Skin of body (tissue), 2 donors: ENCODE results near the genes POTEH, SLC25A1 and C22orf39.

DNA sequence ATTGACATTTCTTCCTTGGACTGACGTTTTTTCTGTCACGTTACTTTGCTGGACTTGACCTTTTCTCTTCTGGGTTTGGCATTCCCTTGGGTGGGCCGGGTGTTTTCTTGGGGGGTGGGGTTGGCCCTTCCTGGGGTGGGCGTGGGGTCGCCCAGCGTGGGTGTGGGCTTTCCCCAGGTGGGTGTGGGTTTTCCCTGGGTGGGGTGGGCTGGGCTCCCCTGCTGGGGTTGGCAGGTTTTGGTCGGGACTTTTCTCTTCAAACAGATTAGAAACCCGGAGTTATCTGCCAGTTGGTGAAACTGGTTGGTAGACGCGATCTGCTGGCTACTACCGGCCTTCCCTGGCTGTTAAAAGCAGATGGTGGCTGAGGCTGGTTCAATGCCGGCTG lies at the start of gene POTEH:
Gene POTEH (plus strand): TSS at position 306 of the 388 bp plus-strand sequence.
- RAMPAGE, long total RNA: no peak

DNA sequence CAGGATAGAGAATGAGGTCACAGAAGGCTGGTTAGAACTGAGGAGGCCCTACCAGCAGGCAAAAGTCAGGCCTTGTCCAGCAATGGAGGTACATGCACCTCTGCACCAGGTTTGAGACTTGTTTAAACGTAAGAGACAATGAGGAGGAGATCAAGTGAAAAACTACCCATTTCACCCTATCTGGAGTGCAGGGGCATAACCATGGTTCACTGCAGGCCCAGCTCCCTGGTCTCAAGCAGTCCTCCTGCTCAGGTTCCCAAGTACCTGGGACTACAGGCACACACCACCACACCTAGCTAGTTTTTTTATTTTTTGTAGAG lies 217 bp upstream of the CCT8L2 start:
- RAMPAGE, long total RNA: no peak

DNA sequence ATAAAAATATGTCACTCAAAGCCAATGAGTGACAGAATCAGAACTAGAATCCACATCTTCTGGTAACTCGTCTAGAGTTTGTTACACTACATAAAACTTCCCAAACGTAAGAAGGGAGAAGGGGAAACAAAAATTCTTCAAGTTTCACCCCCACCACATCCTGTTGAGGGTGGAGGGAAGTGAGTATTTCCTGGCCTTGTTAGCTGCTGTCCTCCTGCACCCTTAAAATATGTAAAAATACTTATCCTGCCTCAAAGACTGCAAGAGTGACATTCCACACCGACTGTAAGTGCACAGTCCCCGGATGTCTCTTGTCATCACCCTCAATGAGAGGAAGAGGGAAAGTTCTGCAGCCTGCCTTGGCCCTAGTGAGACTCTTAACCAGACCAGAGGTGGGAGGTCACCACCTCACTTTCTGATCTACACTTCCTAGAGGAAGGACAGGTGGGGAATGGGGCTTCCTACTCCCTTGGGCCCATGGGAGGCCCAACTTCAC lies 3.3 kb downstream of the TMEM121B start:
- RAMPAGE, long total RNA: no peak

DNA sequence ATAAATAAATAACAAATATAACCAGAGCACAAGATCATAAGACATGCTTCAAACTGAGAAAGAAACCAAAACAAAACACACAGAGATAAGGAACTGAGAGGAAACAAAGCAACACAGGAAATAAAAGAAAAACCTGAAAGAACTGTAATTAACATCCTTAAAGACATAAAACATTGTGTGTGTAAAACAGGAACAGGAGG lies 2.5 kb downstream of the ADA2 start:
- RAMPAGE, long total RNA: no peak

DNA sequence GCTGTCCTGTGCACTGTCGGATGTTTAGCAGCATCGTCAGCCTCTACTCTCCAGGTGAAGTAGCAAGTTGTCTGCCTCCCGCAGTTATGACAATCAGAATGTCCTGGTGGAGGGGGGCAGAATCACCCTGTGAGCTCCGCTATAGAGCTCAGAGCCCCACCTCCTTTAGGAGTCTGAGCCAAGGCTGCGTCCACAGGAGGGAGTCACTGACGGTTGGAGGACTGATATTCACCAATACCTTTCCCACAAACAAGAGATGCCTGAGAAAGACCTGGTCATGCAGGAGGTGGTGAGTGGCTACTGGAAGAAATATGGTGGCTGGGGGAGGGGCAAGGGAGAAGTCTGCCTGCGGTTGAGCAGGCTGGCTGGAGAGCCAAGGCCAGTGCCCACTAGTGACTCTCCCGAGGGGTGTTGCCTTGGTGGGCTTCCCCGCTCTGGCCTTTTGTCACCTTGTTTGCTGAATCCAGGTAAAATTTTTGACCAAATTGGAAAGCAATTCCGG lies 41.8 kb upstream of the ADA2 start:
- RAMPAGE, long total RNA: no peak

- RAMPAGE, long total RNA: no peak
These were observed 626 bp downstream of the SLC25A18 start for GRCh38 chr22:17563749-17564498.

DNA sequence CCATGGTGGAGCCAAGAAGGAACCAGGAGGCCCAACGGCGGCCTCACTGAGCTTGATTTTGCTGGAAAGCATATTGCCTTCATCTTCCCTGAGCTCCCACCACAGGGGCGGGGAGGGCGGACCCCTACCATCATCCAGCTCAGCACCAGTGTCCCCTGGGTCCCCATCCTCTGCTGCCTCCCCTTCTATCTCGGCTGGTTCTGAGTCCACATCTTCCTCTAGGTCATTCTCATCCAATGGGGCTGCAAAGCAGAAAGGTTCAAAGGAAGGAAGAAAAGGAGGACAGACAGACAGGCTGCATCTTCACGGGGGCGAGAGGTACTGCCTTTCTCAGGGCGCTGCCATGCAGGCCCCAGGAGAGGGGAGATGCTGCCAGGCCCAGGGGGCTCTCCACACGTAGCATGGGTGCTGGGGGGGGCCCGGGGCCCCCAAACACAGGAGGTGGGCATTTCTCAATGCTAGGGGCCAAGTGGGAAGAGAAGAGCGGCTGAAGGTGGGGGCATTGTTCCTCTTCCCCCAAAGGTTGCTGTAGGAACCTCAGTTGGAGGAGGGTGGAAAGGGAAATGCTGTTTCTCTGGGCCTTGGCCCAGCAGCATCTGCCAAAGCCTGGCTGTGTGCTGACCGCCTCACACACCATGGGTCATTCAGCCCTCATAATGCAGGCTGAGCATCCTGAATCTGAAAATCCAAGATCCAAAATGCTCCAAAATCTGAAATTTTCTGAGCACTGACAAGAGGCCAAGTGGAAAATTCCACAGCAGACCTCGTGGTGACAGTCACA lies 48.7 kb upstream of the BID start:
- RAMPAGE, long total RNA: no peak

DNA sequence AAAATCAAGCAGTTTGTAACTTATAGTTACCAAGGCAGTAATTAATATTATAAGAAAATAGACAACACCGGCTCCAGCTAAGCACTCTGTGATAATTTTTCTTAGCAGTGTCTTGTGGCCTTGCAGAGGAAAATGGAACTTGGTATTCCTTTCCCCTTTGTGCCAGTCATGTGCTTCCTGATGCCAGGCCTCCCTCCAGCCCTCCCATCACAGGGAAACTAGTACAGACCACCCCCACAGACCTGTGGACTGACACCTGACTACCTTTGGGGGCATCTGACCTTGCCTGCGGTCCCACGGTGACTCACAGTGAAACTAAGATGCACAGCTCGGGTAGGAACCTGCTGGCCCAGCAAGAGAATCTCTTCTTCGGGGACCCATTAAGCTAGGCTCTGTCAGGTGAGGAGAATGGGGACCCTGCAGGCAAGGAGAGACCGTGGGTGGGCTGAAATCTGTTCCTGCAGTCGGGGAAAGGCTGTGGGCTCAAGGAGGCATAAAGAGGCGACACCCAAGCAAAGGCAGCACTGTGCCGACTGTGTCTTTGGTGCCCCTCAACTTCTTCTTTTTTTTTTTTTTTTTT lies 21.0 kb upstream of the PEX26 start:
- RAMPAGE, long total RNA: no peak

DNA sequence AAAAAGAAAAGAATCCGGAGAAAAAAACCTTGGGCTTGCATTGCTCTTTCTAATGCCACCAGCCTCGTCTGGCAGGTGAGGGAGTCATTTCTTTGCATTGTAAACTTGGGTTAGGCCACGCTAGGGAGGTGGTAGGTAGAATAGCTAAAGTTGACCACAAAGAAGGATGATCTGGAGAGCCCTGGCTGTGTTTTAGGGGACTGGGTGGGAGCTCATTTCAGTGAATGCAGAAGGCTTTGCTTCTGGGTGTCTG lies 1.3 kb downstream of the PEX26 start:
- RAMPAGE, long total RNA: no peak

DNA sequence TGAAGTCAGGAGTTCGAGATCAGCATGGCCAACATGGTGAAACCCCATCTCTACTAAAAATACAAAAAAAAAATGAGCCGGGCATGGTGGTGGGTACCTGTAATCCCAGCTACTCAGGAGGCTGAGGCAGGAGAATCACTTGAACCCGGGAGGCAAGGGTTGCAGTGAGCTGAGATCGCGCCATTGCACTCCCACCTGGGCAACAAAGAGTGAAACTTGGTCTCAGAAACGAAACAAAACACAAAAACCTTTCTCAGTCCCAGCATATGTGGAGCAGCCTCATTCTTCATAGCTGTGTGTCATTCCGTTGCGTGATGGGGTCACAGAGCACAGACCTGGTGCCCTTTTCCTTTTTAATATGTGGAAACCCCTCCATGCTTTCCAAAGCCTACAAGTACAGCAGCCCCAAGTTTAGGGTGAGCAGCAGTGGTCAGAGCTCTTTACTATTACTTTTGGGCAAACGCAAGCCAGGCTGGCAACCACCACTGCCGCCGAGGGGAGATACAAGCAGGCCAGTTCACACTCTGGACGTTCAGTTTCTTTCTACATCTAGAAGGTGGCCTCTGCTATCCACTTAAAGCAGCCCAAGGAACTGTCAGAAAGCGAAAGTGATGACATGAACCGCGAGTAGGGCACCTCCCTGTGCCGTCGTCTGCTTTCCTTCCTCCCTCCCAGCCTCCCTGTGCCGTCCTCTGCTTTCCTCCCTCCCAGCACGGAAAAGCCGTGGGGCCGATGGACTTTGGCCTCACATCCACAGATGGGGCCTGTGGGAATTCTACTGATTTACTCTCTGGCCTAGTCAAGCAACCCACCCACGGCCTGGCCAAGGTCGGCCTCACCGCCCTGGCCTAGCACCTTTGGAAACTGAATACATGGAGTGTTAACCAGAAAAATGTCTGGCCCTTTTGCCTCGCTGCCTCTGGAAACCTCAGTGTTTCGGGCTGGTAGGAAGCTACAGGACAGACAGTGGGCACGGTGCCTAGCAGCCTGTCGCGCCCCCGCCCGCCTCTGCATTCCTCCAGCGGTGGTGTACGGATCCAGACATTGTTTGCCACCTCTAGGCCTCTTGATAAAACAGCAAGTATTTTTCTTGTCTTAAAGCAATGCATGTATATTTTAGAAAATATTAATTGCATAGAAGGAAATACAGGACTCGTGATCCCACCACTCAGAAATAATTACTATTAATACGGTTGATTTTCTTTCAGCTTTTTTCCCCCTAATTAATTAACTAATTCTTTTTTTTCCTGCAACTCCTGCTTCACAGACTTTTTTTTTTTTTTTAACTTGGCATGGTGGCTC lies 14.1 kb downstream of the PEX26 start:
- RAMPAGE, long total RNA: no peak

- RAMPAGE, long total RNA: no peak
These were observed 34.8 kb downstream of the RIMBP3 start for GRCh38 chr22:18576868-18577415.

DNA sequence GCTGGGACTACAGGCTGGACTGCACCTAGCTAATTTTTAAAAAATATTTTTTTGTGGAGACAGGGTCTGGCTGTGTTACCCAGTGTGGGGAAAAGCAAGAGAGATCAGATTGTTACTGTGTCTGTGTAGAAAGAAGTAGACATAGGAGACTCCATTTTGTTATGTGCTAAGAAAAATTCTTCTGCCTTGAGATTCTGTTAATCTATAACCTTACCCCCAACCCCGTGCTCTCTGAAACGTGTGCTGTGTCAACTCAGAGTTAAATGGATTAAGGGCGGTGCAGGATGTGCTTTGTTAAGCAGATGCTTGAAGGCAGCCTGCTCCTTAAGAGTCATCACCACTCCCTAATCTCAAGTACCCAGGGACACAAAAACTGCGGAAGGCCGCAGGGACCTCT lies 2.5 kb upstream of the PRODH start:
- RAMPAGE, long total RNA: no peak

GRCh38 chr22:18967463-18968192 lies 31.5 kb upstream of the PRODH start:
- RAMPAGE, long total RNA: no peak

DNA sequence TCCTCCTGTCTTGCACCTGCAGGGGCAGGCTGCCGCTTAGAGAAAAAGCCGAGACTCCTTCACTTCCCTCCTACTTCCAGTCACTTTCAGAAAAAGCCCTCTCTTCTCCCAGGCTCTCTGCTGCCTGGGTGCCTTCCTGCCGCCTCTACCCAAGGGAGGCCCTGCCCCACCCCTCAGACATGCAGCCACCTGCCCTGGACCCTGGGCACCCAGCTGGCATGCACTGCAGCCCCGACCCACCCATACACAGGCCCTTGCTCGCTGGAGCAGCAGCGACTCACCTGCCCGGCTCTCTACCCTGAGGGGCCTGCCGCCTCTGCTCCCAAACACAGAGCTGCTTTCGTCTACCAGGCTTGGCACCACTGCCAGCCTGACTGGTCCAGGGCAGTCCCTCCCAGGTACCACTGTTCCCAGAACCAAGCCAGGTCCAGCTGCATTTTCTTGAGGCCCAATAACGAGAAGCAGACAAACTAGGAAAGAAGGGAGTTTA lies 1.3 kb upstream of the TSSK2 start:
- RAMPAGE, long total RNA: no peak

GRCh38 chr22:19169134-19169897 lies 9.2 kb downstream of the SLC25A1 start:
- RAMPAGE, long total RNA: no peak

DNA sequence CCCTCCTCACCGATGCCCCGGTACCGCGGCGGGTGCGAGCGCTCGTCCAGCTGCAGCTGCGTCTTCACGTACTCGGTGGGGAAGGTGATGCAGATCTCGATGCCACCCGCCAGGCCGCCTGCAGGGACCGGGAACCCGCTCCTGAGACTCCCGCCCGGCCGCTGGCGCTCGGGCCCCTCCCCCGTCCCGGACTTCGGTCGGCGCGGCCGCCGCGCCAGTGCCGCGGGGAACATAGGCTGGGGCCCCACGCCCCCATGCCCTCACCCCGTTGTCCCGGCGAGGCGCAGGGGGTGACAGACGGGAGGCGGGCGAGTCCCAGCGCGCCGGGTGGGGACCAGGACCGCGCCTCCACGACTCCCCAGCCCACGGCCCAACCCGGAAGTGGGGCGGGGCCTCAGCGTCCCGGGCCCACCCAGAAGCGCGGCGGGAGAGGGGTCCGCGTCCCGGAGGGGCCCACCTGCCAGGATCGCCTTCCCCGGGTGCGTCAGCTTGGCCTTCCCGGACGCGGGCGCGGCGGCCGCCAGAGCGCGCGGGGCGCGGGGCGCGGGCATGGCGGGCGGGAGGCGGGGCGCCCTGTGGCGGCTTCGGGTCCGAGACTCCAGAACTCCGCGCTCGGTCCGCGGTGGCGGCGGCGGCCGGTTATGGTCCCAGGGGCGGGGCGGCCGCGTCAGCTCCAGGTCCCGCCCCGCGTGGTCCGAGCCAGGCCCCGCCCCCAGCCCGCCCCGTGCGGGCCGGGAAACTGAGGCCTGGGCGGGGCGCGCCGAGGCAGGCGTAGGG lies at the start of gene SLC25A1:
Gene SLC25A1 (minus strand): TSS at position 614 of the 777 bp plus-strand sequence.
- RAMPAGE, long total RNA: no peak

GRCh38 chr22:19259409-19259920 lies 32.1 kb downstream of the CLTCL1 start:
- RAMPAGE, long total RNA: no peak

DNA sequence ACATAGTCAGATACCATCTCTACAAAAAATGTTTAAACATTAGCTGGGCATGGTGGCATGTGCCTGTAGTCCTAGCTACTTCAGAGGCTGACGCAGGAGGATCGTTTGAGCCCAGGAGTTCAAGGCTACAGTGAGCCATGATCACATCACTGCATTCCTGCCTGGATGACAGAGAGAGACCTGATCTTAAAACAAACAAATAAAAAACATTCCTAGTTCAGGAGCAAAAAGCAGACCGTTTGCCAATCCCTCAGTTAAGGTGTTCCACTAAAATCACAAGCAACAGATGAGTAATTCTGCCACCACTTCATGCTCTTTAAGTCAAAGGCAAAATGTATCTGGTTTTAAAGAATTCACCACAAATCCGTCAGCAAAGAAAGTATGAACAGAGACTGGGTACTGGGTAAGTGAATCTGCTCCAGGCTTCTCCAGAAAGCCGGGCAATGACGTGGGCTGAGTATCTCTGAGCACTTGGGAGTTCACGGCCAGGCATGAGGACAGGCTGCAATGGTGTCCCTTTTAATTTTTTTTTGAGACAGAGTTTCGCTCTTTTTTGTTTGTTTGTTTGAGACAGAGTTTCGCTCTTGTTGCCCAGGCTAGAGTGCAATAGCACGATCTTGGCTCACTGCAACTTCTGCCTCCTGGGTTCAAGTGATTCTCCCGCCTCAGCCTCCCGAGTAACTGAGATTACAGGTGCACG lies 19.4 kb downstream of the CLTCL1 start:
- RAMPAGE, long total RNA: no peak

DNA sequence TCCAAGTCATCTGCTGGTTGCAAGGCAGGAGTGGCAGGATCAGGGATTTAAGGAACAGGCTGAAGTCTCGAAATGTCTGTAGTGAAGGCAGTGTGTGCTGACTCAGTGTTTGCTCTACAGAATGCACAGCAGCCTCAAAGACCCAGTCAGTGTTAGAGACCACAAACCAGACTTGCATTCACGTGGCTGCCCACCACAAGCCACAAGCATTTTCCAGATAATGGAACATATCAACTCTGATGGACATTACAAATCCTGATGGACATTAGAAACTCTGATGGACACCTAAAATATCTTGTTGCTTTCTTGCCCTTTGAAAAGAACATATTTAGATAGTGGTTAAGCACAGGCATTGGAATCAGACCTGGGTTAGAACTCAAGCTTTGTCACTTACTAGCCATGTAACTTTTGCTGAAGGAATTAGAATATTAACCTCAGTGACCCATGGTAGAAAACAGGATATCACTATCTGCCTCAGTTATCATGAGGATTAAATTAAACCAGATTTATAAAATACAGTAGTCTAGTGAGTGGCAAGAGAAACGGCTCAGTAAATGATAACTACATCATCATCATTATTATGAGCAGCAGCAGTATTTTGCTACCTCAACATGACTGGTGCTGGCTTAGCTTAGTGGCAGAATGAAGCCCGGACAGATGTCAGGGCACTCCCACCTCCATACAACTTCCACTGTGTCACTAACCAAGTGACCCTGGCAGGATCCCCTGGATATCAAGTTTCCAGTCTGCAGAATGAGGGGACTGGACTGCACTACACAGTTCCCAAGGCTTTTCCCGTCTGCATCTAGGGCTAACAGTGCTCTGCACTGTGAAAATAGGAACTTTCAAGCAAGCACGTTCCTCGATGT lies 1.4 kb downstream of the CLTCL1 start:
- RAMPAGE, long total RNA: no peak

GRCh38 chr22:19447329-19448027 lies at the start of gene C22orf39:
Gene C22orf39 (minus strand): TSS chr22:19447711.
- RAMPAGE, long total RNA: no peak